ENCODE data around the genes ZNF146, ZNF573, SPINT2, YIF1B, PSMD8 and GGN.

DNA sequence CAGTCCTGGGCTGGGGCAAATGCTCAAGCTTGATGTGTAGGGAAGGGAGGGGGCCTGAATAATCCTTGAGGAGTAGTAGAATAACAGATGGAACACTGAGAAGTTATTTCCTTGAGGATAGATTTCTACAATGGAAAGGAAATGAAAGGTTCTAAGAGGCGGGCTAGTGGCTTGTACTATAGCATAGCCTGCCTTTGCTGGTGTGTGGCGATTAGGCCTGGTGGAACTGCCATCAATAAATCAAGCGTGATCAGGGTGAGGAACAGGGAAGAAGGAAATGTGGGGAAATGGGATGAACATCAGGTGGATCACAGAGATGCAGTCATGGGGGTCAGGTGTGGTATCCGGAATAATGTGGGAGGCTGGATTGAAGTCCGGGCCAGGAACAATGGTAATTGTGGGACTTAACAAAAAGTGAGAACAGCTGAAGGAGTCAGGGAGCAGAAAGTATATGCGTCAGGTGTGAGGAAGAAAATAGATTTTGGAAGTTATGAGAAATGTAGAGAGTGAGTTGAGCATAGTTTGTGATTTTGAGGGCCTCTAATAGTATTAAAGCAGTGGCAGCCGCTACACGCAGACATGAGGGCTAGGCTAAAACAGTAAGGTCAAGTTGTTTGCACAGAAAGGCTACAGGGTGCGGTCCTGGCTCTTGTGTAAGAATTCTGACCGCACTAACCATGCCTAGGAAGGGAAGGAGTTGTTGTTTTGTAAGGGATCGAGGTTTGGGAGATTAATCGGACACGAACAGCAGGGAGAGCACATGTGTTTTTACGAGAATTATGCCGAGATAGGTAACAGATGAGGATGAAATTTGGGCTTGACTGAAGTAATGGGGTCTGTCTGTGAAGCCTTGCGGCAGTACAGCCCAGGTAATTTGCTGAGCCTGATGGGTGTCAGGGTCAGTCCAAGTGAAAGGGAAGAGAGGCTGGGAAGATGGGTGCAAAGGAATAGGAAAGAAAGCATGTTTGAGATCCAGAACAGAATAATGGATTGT, 5.0 kb upstream of the COX7A1 start:
- PRO-cap: no peak
- RAMPAGE, long total RNA: no peak
- RRBS: no CpG with 5 or more reads among the region's 16 CpGs

DNA sequence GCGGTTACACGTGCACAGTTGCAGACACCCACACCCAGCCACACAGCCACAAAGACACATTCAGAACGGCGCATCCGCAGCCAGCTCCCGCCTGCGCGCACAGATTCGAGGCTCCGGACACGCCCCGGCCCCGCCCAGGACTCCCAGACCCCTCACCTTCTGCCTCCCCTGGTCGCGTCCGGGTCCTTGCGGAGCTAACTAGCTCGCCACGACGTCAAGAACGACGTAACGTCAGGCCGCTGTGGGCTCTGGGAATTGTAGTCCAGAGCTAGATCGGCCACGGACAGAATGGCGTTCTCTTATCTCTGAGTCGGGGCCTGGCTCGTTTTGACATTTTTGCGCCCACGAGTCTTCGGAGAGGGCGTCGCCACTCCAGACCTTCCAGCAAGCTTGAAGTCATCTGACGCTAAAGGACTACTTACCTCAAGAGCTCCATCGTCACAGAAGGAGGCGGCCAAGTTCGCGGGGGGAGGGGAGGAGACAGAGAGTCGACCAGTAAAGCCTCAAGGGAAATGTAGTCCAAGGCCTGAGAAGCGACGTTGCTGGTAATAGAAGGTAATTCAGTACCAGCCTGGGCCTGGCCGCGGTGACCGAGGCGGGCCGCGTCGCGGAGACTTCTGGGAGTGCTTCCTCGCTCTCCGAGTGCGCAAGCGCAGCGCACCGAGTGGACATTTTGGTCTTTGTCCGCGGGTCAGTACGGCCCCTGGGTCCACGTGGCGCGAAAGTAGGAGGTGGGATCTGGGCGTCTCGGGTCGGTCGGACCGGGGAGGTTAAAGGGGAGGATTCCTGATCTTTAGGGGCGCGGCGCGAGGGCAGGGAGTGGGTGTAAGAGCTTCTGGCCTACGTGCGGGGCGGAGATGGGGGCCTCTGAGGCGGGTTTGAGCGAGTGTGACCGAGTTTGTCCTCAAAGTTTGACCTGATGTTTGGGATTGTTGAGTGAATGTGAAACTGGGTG, at the start of gene ZNF146:
Gene ZNF146, plus strand, starts transcription at position 641 of the 955 bp plus-strand sequence.
- PRO-cap: bidirectional peak, plus-strand start at position 671 of the sequence, minus-strand start at position 395 of the sequence
- RAMPAGE, long total RNA: no peak
- RRBS: under 1% methylated on average over 5 of the region's 77 CpGs

GRCh38 chr19:36215924-36216597, 1.2 kb downstream of the ZNF146 start:
- PRO-cap: no peak
- RAMPAGE, long total RNA: no peak
- RRBS: no CpG with 5 or more reads among the region's 20 CpGs

DNA sequence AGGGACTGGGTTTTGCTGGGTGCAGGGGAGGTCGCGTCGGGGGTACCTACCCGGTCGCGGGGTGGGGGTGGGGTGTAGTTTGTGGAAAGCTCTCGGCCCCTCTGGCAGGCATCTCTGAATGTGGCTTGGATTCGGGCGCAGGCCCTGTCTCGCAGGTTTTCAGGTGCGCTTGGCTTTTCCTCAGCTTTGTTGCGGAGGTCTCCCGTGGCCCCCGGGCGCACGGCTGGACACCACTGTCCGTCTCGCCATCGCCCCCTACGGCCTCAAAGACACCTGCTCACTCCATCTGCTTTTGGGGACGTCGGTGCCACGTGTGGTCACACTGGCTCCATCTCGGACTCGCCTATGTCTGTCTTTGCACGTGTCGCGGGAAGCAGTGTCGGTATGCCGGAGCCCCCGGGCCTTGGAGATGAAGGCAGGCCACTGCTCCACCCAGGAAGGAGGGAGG, 41.9 kb downstream of the ZNF146 start:
- PRO-cap: no peak
- RAMPAGE, long total RNA: no peak
- RRBS: no CpG with 5 or more reads among the region's 31 CpGs

DNA sequence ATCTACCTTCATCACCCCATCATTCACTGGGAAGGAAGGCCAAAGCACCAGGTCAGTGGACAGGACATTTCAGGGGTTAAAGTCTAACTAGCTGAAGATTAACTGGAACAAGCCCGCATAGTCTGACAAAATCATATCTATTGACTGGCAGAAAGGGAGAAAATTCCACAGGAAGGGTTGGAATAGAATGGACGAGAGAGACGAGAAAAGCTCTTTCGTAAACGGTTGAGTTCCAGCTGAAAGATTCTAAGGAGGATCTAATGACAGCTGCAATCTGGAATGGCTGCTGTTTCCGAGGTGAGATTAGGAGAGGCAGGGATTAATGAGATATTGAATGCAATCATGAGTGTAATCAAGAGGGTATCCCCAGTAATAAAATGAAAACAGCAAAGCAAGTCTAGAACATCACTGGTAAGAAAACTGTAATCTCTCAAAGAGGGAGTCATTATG, 1.1 kb downstream of the ZFP14 start:
- PRO-cap: no peak
- RAMPAGE, long total RNA: no peak
- RRBS: no CpG with 5 or more reads among the region's 6 CpGs

GRCh38 chr19:37595944-37596199, 1.2 kb downstream of the ZNF540 start:
- PRO-cap: no peak
- RAMPAGE, long total RNA: no peak
- RRBS: no CpG with 5 or more reads among the region's 1 CpG

- PRO-cap: no peak
- RAMPAGE, long total RNA: no peak
- RRBS: no CpG with 5 or more reads among the region's 37 CpGs
Measured at GRCh38 chr19:37655961-37656533, 782 bp upstream of the ZFP30 start.

GRCh38 chr19:37778893-37780169, at the start of gene ZNF573:
Gene ZNF573, minus strand, starts transcription at chr19:37779586.
- PRO-cap: bidirectional peak, plus-strand start at chr19:37779675, minus-strand start at chr19:37779522; unidirectional peak, minus-strand start at chr19:37779894
- RAMPAGE, long total RNA: no peak
- RRBS: no CpG with 5 or more reads among the region's 53 CpGs

DNA sequence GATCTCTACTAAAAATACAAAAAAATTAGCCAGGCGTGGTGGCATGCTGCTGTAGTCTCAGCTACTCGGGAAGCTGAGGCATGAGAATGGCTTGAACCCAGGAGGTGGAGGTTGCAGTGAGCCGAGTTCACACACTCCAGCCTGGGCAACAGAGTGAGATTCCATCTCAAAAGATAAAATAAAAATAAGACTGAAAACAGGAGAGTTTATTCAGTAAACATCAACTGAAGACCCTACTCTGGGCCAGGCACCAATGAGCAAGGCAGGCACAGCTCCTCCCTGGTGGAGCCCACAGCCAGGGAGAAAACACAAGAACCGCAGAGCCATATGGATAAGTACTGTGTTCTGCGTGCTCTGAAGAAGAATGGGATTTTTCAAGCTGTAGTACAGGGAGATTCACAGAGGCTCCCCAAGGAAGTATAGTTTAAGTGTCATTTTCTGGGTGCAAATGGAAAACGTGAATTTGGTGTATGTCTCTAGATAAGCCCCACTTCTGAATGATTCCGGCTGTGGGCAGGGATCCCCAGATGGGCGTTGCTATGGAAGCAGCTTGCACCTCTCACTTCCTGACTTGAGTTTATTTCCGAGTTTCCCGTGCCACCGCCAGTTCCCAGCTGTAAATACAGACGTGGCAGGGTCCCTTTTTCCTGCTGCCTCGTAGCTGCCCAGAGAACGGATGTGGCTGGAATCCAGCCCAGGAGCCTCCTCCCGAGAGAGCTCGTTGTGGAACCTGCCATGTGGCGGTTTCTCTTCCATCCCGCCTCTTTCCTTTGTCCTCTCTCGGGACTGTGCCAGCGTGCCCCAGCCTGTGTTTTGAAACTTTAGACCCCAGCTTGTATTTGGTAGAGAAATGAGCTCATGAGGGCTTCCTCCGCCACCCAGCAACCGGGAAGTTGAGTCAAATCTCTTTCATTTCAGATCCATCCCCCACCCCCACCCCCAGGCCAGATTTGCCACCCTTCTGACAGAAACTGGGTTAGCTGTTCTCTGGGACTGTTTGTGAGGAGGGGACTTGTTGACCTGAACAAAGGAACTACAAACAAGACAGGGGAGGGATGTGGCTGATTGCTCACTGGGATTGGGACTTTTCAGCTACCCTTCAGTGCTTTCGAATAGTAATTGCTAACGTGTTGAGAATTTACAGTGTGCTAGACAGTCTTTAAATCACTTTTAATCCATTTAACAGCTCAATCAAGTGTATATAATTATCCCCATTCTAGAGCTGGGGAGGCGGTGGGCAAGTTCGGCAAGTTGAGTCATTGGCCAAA, 96.4 kb downstream of the SIPA1L3 start:
- PRO-cap: no peak
- RAMPAGE, long total RNA: no peak
- RRBS: no CpG with 5 or more reads among the region's 26 CpGs

GRCh38 chr19:38034131-38034855, 127.3 kb downstream of the SIPA1L3 start:
- PRO-cap: no peak
- RAMPAGE, long total RNA: no peak
- RRBS: no CpG with 5 or more reads among the region's 10 CpGs

- PRO-cap: no peak
- RAMPAGE, long total RNA: no peak
- RRBS: no CpG with 5 or more reads among the region's 19 CpGs
Measured at GRCh38 chr19:38043675-38044525, 136.9 kb downstream of the SIPA1L3 start.

- PRO-cap: bidirectional peak, plus-strand start at chr19:38264645, minus-strand start at chr19:38264327
- RAMPAGE, long total RNA: no peak
- RRBS: 3% methylated on average over 17 of the region's 104 CpGs
Measured at GRCh38 chr19:38263913-38265131, at the start of gene SPINT2. Gene SPINT2, plus strand, starts transcription at chr19:38264573.

- PRO-cap: no peak
- RAMPAGE, long total RNA: no peak
- RRBS: no CpG with 5 or more reads among the region's 13 CpGs
Measured at GRCh38 chr19:38265421-38266042, 1.2 kb downstream of the SPINT2 start.

DNA sequence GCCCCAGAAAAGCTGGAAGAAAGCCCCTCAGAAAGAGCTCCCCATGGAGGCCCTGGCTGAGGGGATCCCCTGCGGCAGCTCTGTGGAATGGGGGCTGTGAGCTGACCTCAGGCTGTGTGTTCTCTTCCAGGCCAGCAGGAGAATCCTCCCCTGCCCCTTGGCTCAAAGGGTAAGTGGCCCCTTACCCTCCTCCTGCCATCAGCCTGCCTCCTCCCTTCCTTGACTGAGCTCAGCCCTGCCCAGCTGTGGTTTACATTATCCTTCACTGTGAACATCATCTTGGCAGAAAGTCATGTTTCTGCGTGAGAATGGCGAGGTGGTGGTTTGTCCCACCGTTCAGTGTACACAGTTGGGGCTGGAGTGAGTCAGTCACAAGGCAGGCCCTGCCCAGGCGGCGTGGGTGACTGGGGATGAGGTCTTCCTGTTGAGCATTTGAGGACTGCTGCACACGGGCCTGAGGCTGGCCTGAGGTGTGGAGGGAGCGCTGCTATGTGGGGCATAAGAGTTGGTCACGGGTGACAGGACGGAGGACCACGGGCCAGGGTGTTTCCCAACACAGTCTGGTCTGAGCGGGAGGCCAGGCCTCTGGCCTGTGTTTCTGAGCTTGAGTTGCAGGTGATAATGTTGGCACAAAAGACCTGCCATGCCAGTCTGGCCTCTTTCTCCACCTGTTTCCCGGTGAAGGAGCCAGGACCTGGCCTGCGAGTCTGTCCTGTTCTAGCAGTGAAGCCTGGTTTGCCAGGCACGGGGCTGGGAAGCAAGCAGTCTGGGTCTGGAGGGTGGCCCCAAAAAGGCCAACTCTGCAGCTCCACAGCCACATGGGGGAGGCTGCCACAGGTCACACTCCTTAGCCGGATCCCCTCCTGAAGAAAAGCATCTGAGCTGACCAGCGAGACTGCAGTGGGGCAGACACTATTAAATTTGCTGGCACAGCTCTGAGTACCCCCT, 13.4 kb upstream of the C19orf33 start:
- PRO-cap: no peak
- RAMPAGE, long total RNA: no peak
- RRBS: no CpG with 5 or more reads among the region's 17 CpGs

- PRO-cap: unidirectional peak, minus-strand start at chr19:38315780; bidirectional peak, plus-strand start at chr19:38316179, minus-strand start at chr19:38315935
- RAMPAGE, long total RNA: no peak
- RRBS: 1% methylated on average over 20 of the region's 73 CpGs
Measured at GRCh38 chr19:38315247-38316371, at the start of gene YIF1B. Gene YIF1B, minus strand, starts transcription at chr19:38315947.

- PRO-cap: bidirectional peak, plus-strand start at chr19:38374788, minus-strand start at chr19:38374458
- RAMPAGE, long total RNA: no peak
- RRBS: under 1% methylated on average over 32 of the region's 75 CpGs
Measured at GRCh38 chr19:38374540-38375652, at the start of gene PSMD8. Gene PSMD8, plus strand, starts transcription at chr19:38374571.

DNA sequence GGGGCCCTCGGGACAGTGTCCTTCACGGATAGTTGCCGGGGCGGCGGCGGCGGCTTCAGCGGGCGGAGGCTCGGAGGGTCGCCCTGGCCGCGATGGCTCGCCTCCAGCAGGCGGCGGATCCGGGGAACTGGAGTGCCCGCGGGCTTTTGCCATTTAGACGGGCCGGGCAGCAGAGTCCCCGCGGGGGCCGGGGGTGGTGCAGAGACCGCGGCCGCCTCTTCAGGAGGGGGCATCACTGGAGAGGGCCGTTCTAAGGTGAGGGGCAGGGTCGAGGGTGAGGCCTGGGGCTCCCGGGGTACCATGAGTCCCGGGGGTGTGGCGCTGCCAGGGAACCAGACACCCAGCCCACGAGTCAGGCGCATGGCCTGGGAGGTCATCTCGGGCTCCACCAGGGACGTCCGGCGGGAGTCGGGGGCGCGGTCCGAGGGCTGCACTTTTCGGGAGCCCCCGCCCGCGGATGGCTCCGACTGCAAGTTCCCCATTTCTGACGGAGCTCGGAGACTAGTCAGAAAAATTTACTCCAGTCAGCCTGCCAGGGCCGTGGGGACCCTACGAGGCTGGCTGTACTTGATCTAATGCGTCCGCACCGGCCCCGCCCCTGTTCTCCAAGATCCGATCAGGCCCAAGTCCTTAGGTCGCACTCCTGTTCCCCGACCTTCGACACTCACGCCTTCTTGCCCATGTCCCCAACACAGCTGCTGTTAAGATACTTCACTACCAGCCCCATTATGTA, 888 bp downstream of the GGN start:
- PRO-cap: no peak
- RAMPAGE, long total RNA: no peak
- RRBS: 19% methylated on average over 30 of the region's 60 CpGs

DNA sequence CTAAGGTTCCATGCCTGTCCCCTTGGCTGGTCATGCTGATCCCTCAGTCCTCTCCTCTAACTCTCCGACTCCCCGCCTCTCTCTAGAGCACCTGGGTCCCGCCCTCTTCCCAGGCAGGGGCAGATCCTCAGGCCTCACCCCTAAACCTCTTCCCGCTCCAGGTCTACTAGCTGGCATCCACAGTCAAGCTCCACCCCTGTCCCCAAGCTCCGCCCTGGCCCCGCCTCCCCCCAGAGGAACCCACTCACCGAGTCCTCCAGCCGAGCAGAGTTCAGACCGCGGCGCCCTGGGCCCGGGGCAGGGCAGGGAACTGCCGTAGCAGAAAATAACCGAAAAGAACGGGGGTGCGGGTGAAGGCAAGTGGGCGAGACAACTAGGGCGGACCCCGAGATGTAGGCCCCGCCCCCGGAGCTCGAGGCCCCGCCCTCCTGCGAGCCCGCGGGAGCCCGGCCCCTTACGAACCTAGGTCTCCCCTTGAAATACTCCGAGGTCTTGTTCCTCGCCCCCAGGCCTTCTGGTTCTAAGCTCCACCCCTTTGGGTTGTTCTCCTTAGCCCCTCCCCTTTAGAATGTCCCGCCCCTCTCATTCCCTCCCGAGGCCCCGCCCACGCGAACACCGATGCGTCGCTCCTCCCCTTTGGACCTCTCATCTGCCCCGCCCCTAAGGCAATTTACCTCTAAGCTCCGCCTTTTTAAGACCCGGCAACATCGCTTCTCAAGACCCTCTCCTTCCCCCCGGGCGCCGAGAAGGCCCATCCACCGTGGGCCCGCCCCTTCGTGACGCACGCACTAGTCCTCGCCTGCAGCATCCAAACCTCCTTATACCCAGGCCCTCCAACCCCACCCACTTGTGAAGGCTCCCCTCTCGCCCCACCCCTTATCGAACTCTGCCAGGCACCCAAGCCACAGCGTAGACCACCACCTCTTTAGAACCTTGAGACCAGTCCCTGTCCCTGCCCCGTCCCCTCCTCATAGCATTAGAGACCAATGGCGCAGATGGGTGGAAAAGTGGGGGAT, at the start of gene GGN:
Gene GGN, minus strand, starts transcription at position 522 of the 1,016 bp plus-strand sequence.
- PRO-cap: unidirectional peak, plus-strand start at position 274 of the sequence; unidirectional peak, plus-strand start at position 331 of the sequence
- RAMPAGE, long total RNA: no peak
- RRBS: 1% methylated on average over 12 of the region's 56 CpGs

DNA sequence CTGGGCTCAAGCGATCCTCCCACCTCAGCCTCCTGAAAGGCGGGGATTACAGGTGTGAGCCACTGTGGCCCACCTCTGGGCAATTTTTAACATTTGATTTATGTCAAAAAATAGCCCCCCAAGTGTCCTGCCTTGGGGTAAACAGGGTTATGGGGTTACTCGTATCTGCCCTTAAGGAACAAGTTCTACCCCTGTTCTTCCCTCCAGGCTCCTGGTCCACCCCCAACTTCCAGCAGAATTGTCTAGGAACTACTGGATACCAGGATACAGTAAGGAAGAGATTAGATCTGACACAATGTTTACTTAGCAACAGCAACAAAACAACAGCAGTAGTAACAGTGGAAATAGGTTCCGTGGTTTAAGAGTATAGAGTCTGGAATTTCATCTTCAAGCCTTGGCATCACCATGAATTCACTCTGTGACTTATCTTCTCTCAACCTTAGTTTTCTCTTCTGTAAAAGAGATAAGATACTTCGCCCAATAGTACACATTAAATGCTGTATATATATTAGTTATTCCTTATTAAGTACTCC, 1.8 kb upstream of the FAM98C start:
- PRO-cap: no peak
- RAMPAGE, long total RNA: no peak
- RRBS: no CpG with 5 or more reads among the region's 5 CpGs

DNA sequence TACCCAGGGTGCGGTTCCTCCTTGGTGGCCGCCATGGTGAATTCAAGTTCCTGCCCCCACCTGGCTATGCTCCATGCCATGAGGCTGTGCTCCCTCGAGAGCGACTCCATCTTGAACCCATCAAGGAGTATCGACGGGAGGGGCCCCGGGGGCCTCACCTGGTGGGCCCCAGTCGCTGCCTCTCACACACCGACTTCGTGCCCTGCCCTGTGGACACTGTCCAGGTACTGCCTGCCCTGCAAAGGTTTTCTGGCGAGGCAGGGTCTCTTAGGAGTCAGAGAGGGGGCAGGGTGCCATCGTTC, 26.8 kb downstream of the RYR1 start:
- PRO-cap: no peak
- RAMPAGE, long total RNA: no peak
- RRBS: no CpG with 5 or more reads among the region's 12 CpGs

All from lung (tissue), 4 donors.